Peripheral blood mononuclear cell (primary cell): ENCODE measurements around a stretch of chr9.

GRCh38 chr9:137029013-137029361, 950 bp upstream of the ABCA2 start:
- PRO-cap, 8 experiments: no peak in any of the 8 experiments

- PRO-cap, 8 experiments: no peak in any of the 8 experiments
These were observed 655 bp downstream of the NPDC1 start for GRCh38 chr9:137045075-137045968.

- PRO-cap, 8 experiments: peak in 8 of 8 experiments; most common plus-strand start chr9:137077987 (in 1); most common minus-strand start chr9:137077964 (in 7)
These were observed 537 bp downstream of the UAP1L1 start for GRCh38 chr9:137077841-137078266.

DNA sequence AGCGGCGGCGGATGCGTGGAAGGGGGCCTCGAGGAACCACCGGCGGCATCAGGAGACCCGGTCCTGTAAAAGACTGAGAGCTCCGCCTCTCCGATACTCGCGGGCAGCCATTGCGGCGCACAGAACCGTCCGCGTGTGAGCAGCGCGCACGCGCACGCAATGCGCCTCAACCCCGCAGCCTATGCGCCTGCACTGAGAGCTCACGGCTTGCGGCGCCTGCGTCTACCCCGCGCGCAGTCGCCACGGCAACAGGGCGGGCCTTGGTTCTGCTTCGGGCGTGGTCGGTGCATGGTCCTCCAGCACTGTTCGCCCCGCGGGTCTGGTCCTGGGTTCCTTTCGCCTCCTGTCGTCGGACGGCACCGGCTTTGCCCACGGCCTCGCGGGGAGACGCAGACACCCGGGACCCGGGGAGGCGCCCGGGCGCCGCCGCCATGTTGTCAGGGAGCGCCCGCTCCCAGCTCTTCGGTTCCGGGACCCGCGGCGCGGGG, 9.3 kb upstream of the GRIN1 start:
- PRO-cap, 8 experiments: peak in 8 of 8 experiments; most common plus-strand start position 263 of the sequence (in 4); most common minus-strand start position 137 of the sequence (in 1)

DNA sequence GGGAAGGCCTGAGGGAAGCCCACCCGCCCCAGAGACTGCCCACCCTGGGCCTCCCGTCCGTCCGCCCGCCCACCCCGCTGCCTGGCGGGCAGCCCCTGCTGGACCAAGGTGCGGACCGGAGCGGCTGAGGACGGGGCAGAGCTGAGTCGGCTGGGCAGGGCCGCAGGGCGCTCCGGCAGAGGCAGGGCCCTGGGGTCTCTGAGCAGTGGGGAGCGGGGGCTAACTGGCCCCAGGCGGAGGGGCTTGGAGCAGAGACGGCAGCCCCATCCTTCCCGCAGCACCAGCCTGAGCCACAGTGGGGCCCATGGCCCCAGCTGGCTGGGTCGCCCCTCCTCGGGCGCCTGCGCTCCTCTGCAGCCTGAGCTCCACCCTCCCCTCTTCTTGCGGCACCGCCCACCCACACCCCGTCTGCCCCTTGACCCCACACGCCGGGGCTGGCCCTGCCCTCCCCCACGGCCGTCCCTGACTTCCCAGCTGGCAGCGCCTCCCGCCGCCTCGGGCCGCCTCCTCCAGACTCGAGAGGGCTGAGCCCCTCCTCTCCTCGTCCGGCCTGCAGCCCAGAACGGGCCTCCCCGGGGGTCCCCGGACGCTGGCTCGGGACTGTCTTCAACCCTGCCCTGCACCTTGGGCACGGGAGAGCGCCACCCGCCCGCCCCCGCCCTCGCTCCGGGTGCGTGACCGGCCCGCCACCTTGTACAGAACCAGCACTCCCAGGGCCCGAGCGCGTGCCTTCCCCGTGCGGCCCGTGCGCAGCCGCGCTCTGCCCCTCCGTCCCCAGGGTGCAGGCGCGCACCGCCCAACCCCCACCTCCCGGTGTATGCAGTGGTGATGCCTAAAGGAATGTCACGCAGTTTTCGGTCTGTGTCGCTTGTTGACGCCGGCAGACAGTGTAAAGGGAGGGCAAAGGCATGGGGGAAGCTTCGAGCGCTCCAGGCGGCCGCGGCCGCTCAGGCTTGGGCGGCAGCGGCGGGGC, 1.7 kb downstream of the LRRC26 start:
- PRO-cap, 8 experiments: peak in 2 of 8 experiments; most common minus-strand start position 297 of the sequence (in 2)

GRCh38 chr9:137173141-137174246, 1.6 kb upstream of the TMEM210 start:
- PRO-cap, 8 experiments: no peak in any of the 8 experiments

DNA sequence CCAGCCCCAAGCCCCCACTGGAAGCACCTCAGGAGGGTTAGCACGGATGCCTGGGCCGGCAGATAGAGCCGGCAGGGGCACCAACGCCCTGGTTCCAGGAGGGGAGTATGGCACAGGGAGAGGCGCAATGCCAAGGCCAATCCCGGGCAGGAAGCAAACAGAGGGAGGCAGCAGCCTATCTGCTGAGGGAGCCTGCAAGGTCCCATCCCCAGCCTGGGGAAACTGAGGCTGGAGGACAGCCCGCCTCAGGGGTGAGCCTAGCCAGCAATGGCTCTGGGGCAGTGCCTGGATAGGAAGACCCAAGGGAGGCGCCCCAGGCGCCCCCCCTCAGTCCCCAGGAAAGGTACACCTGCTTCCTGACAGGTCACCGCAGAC, 2.7 kb downstream of the TPRN start:
- PRO-cap, 8 experiments: no peak in any of the 8 experiments

DNA sequence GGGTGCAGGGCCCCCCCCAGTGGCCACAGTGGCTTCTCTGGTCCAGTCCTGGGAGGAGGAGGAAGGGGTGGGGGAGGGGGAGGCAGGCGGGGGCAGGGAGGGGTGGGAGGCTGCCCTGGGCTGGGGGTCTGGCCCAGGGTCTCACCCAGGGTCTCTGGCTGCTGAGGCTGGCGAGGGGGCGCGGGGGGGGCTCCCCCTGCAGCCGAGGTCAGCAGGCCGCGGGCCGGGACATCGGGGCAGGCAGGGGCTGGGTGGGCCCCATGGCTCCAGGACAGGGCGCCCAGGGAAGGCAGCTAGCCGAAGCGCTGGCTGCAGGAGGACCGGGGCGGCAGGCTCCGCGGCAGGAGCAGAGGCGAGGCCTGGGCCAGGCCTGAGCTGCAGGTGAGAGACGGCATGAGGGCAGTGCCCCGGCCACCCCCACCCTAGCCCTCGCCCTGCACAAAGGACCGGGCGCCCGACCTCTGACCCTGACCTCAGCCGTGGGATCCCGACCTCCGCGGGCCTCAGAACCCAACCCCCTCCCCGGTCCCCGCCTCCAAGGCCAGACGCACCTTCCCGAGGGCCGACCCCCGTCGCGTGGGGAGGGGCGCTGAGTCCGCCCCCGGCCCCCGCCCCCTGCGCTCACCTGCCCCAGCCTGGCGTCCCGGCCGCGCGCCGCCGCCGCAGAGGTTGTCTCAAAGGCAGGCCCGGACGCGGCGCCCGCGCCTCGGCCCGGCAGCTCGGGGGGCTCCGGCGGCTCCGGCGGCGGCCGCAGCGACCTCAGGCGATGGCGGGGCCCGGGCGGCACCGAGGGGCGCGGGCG, 475 bp downstream of the RNF208 start:
- PRO-cap, 8 experiments: peak in 1 of 8 experiments; most common plus-strand start position 672 of the sequence (in 1)

GRCh38 chr9:137232401-137232994, 1.8 kb downstream of the SLC34A3 start:
- PRO-cap, 8 experiments: no peak in any of the 8 experiments

DNA sequence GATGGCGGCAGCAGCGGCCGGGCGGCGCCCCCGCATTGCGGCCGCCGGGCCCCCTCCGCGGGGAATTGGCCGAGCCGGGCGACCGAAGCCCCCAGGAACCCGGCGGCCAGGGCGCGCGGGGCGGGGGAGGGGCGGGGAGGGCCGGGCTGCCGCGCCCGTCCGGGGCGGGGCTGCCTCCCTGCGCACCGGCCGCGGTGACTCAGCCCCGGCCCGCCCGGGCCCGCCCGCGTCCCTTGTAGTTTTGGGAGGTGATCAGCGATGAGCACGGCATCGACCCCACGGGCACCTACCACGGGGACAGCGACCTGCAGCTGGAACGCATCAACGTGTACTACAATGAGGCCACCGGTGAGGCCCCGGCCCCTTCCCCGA, 381 bp downstream of the TUBB4B start:
- PRO-cap, 8 experiments: peak in 7 of 8 experiments; most common plus-strand start position 238 of the sequence (in 6); most common minus-strand start position 78 of the sequence (in 2)

GRCh38 chr9:137242717-137243372, 1.8 kb downstream of the TUBB4B start:
- PRO-cap, 8 experiments: peak in 5 of 8 experiments; most common plus-strand start chr9:137243154 (in 2)

- PRO-cap, 8 experiments: peak in 1 of 8 experiments; most common plus-strand start chr9:137245721 (in 1)
These were observed 1.8 kb downstream of the FAM166A start for GRCh38 chr9:137245716-137246264.

- PRO-cap, 8 experiments: no peak in any of the 8 experiments
These were observed 8.2 kb upstream of the TOR4A start for GRCh38 chr9:137269136-137269953.

- PRO-cap, 8 experiments: no peak in any of the 8 experiments
These were observed 3.2 kb downstream of the TOR4A start for GRCh38 chr9:137280713-137281187.

DNA sequence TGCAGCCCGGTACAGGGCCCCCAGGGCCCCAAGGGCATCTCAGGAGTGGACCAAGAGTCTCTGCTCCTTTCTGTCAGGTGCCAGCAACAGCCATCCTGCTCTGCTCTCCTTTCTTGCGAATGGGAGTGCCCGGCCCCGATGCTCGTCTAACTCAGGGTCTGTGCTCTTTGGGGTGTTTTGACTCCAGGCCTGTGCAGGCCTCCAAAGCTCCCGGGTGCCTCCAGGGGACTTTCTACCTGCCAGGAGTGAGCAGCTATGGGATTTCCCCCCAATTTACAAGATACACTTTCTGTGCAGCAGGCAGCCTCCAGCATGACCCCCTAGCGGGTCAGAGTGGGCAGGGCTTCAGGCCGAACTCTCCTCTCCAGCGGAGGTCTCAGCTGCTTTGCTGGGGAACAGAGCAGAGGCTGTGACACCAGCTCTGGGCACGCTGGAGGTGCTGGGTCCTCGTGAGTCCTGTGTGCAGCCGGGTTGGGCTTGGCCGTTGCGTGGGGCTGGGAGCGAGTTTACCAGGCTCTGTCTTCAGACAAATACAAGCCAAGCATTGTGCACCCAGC, 3.0 kb downstream of the NRARP start:
- PRO-cap, 8 experiments: no peak in any of the 8 experiments

- PRO-cap, 8 experiments: no peak in any of the 8 experiments
These were observed 1.6 kb upstream of the NRARP start for GRCh38 chr9:137303707-137304043.

DNA sequence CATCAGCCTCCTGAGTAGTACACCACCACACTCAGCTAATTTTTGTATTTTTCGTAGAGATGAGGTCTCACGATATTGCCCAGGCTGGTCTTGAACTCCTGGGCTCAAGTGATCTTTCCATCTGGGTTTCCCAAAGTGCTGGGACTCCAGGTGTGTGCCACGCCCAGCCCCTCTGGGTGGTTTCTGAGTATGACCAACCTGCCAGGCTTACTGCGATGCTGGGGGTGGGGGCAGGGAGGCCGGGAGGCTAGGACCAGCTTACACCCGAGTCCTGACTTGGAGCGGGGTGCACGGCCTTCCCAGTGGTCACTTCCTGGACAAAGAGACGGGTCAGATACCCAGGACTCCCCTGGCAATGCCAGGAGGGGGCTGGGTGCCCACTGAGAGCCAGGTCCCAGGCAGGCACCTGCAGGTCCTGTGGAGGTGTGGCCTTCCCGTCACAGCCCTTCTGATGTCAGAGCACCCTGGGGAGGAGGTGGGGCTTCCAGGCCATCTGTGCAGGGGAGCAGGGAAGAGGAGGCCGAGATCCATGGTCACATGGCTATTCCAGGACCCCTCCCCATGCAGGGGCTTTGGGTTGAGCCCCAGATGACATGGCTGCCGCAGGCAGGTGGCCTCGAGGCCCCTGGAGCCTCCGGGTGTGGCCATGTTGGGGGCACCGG, 8.4 kb upstream of the NRARP start:
- PRO-cap, 8 experiments: no peak in any of the 8 experiments

DNA sequence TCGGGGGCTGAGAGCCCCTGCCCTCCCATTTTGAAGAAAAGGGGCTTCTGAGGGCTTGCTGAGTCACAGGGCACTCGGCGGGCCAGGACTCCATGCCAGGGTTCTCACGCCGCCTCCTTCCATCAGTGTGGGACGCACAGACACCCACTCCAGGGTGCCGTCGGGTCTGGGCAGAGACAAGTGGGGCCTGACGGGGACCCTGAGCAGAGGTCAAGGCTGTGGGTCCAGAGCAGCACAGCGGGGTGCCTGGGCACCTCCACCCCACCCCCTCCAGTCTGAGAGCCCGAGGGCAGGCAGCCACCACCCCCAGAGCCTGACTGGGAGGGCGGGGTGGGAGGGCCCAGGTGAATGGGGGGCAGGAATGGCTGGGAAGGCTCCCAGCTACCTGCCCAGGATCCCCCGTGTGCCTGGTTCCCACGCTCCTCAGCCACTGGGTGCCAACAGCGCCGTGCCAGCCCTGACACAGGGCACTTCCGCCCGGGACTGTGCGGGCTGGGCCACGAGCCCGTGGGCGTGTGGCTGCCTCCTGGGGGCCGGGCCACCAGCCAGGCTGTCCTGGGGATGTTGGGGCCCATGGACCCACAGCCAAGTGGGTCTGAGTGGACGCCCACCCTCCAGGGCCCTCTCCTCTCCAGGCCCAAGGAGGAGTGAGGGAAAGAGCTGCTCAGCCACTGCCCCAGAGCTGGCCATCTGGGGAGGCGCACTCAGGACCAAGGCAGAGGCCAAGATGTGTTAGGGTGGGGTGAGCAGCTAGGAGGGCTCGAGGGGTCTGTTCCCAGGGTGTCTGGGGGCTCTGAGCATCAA, 10.1 kb upstream of the NRARP start:
- PRO-cap, 8 experiments: no peak in any of the 8 experiments

- PRO-cap, 8 experiments: no peak in any of the 8 experiments
These were observed 2.0 kb downstream of the NSMF start for GRCh38 chr9:137456963-137457772.

GRCh38 chr9:137533593-137534219, 16.5 kb downstream of the PNPLA7 start:
- PRO-cap, 8 experiments: no peak in any of the 8 experiments